ENCODE results near the gene BPIFB1.

DNA sequence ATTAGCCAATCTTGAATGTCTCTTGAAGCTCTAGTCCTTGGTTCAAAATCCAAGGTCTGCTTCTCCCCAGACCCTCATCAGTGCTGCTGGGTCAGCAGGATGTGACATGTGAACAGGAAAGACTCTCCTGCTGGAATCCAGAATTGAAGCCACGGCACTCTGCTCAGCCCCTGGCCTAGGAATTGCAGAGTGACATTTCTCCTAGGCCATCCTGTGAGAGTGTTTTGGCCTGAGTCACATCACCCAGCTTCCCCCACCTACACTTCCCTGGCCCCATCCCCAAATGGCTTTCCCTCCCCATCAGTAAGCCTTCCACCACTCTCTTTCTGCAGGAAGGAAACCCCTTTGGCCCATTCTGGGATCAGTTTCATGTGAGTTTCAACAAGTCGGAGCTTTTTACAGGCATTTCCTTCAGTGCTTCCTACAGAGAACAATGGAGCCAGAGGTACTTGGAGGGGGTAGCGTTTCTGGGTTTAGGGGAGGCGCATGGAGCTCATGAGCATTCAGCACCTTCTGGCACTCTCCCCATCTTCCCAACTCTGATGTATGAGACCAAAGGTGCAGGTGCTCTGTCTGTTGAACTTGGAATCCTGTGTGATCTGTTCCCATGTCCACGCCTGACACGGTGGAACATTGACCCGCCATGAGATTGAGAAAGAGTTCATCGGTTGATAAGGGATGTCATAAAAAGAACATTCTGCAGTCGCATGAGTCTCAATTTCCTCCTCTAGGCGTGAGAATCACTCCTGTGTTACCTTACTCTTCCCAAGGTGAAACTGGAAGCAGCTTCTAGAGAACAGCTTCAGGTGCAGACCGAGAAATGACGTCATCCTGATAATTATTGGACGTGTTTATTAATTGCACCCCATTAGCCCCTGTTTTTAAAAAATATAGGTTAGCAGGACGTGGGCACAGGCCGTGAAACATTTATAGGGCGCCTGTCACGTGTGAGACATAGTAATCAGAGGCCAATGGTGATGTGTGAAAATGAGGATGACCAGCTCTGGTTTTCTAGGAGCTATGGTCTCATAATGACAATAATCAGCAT, 8.9 kb downstream of the POFUT1 start:
- PRO-cap, result unidirectional peak, plus-strand start at position 140 of the sequence; bidirectional peak, plus-strand start at position 782 of the sequence, minus-strand start at position 541 of the sequence

DNA sequence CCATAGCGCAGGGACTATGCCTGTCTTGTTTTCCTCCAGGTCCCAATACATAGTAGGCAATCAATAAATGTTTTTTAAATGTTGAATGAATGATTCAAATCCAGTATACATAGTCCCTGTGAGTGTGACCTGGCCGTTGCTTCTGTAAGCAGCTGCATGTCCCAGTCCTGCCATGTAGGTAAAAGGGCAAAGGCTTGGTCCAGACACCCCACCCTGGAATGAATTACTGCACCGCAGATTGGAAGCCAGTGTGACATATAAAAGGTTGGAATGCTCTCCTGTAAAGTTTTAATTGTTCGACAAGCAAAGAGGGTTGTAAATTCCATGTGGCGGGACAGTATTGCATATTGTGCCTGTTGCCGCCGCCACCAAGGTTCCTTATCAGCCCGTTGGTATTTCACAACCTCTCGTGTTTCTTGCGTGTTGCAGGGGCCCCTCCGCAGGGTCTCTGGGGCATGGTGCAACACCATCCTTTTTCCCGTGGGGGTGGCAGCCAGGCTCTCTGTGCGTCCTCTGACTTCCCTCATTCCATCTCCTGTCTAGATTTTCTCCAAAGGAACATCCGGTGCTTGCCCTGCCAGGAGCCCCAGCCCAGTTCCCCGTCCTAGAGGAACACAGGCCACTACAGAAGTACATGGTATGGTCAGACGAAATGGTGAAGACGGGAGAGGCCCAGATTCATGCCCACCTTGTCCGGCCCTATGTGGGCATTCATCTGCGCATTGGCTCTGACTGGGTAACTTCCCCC, 20.2 kb downstream of the POFUT1 start:
- PRO-cap, result bidirectional peak, plus-strand start at position 442 of the sequence, minus-strand start at position 144 of the sequence

GRCh38 chr20:32285525-32286346, 8.3 kb downstream of the KIF3B start:
- PRO-cap, result bidirectional peak, plus-strand start at chr20:32285948, minus-strand start at chr20:32285722

- PRO-cap, result bidirectional peak, plus-strand start at chr20:32358979, minus-strand start at chr20:32358600
Measured at GRCh38 chr20:32358943-32359579, 930 bp downstream of the ASXL1 start.

- PRO-cap, result no peak
Measured at GRCh38 chr20:32510184-32511027, 74.7 kb downstream of the NOL4L start.

- PRO-cap, result no peak
Measured at GRCh38 chr20:32513248-32513693, 71.9 kb downstream of the NOL4L start.

DNA sequence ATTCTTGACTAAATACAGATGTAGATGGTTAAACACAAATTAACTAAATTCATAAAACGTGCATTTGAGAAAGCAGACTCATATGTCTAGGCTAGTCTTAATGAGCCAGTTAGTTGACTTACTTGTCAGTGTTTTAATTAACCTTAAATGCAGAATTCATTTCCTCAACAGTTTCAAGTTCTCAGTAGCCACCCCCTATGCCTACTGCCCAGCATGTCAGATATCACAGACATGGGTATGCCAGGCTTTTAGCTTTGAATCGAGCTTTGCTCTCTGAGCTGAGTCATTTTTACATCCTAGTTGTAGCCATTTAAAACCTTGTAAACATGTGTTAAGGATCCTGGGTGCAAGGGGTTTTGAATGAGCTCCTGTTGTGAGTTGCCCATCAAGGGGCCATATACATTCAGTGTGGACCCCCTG, 24.9 kb upstream of the MAPRE1 start:
- PRO-cap, result no peak

DNA sequence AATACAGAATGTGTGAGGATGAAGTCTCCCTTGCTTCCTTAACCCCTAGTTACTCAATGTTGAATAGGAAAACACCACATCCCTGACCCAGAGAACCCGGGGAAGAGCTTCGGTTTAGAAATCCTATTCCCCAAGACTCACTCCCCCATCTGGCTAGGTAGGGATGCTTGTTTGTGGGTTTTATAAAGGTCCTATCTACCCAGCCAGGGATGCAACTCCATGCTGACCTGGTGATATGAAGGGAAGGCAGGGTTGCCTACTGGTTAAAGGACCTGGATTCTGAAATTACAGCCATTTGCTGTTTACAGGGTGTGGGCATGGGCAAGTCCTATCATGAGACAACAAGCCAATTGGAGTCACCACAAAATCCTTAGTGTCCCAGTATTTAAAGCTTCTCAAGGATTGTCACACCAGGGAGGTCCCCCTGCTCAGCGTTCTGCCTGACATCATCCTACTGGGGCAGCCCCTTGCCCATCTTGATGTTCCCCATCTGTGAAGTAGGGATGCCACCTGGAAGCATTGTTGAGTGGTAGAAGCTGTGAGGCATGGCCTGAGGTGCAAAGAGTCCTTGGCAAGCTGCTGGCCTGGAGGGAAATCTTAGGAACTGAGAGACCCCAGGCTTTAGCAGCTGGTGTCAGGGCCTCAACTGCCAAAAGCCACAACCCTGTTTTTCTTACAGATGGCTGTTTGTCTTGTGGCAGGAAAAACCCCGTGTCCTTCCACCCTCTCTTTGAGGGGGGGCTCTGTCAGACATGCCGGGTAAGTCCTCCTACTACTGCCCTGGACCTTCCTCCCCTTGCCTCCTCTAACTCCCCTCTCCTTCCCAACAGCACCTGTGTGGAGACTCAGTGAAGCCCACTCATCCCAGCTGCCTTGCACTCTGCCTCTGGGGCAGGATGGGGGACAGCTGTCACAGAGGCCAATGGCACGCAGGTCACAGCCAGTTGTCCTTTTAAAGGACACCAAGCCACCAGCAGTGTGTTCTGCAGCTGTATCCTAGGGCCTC, 23.3 kb upstream of the MAPRE1 start:
- PRO-cap, result no peak

GRCh38 chr20:32984247-32984689, 20.0 kb downstream of the SUN5 start:
- PRO-cap, result no peak

- PRO-cap, result no peak
Measured at GRCh38 chr20:33124193-33124656, 43.7 kb upstream of the BPIFA2 start.

DNA sequence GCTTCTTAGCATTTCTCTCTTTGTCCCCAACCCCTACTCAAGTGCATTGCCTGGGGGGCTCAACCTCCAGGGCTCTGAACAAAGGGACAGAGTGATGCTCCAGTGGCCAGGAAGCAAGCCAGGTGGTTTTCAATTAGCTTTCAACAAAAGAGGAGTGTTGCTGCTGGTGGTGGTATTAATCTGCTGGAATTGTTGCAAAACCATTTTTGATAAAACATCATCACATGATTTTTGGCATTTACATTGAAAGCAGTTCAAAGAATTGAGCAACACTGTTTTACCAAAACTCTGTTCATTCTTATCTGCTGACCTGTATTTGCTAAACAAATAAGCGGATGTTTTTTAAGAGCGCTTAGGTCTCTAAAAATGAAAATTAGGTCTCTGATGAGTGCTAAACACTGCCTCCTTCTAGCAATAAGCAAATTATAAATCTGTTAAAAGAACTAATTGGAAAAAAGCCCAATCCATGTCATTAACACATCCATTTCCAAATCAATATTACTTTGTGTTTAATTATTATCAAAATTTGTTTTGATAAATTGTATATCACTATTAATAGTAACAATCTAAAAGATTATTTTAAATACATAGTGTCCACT, 40.2 kb upstream of the BPIFA2 start:
- PRO-cap, result no peak

GRCh38 chr20:33167682-33168091, 272 bp upstream of the BPIFA2 start:
- PRO-cap, result no peak

DNA sequence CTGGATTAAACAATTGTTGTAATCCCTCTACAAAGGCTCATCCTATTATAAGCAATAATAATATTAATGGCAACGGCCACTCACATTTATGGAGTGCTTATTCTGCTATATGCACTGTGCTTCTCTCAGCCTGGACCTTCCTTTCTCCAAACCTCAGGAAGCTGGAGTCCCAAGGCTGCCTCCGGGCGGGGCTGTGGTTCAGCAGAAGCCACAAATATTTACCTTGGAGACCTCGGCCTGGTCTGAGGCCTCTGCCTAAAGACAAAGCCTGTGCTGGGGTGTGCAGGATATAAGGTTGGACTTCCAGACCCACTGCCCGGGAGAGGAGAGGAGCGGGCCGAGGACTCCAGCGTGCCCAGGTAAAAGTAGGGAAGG, at the start of gene BPIFB1:
TSS of gene BPIFB1 (plus strand) at position 319 of the 375 bp plus-strand sequence.
- PRO-cap, result no peak

DNA sequence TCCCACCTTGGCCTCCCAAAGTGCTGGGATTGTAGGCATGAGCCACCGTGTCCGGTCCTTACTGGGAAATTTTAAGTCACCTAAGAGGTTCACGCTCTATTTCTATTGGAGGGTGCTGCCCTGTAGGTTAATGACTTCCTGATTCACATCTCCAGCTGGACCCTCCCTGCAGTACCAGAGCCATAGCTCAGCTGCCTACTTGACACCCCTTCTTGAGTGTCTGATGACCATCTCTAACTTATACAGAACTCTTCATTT, 741 bp upstream of the CDK5RAP1 start:
- PRO-cap, result no peak

DNA sequence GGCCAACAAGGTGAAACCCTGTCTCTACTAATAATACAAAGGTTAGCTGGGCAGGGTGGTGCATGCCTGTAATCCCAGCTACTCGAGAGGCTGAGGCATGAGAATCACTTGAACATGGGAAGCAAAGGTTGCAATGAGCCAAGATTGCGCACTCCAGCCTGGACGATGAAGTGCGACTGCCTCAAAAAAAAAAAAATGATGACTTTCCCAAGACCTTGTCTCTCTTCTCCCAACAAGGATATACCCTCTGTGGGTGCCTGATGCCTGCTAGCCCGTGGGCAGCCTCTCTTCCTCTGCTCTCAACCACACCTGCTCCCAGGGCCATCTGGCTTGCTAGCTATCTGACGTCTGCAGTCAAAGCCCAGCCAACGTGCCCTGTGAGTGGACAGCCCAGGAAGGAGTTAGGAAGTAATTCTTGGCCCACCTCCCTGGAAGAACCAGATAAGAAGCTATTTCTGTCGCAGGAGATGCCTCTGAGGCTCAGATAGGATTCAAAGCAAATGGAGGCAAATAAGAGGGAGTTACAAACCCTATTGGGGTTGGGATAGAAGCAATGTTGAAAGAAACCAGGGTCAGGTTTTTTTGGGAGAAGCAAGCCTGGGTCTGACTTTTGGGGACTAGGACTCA, 17.7 kb upstream of the CDK5RAP1 start:
- PRO-cap, result no peak

- PRO-cap, result no peak
Measured at GRCh38 chr20:33465372-33466232, 22.0 kb upstream of the SNTA1 start.

DNA sequence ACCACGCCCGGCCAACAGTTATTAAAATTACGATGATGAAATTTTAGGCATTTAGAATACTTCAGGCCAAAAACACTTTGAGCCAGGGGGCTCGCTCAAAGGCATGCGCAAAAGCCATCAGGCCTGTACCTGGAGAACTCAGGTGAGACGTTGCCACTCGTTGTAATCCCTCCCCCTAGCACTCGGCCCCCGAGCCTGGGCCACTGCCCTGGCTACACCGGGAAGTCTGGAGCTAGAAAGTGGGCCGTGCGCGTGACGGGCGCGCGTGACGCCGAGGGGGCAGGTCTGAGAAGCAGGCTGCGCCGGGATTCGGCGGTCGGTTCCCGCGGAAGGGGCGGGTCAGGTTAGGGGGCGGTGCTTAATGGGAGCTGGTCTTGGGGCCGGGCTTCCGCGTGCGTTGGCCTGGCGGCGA, 283 bp upstream of the CBFA2T2 start:
- PRO-cap, result bidirectional peak, plus-strand start outside the sequence, minus-strand start at position 228 of the sequence

GRCh38 chr20:33672515-33673215, 1.6 kb downstream of the NECAB3 start:
- PRO-cap, result no peak

- PRO-cap, result unidirectional peak, minus-strand start at chr20:33675119; unidirectional peak, minus-strand start at chr20:33675147
Measured at GRCh38 chr20:33674665-33675497, 653 bp upstream of the NECAB3 start.

DNA sequence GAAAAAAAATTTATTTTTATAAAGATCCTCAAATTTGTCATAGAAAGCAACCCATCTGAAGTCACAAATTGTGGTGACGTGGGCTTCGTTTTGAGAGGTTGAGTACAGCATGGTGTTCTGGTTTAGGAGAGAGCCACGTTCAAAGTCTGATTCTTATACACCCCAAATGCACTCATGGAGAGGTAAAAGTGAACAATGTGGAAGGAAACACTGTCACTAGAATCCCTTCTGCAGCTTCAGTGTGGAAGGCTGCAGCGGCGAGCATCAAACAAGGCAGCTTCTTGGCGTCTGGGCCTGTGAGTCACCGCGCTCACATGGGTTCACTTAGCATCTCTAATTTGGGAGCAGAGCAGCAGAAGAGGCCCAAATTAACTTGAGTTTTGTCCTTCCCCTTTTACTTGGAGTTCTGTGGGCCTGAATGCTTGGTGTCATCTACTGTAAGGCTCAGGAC, 10.9 kb upstream of the E2F1 start:
- PRO-cap, result no peak

All from ileum (tissue), 1 donor.